Occipital lobe (tissue), 2 donors: Measurements from ENCODE around the genes STARD7 and FAM178B.

GRCh38 chr2:95859601-95860323 is 131.9 kb downstream of the ANKRD36C start:
- RAMPAGE, long total RNA = no peak

DNA sequence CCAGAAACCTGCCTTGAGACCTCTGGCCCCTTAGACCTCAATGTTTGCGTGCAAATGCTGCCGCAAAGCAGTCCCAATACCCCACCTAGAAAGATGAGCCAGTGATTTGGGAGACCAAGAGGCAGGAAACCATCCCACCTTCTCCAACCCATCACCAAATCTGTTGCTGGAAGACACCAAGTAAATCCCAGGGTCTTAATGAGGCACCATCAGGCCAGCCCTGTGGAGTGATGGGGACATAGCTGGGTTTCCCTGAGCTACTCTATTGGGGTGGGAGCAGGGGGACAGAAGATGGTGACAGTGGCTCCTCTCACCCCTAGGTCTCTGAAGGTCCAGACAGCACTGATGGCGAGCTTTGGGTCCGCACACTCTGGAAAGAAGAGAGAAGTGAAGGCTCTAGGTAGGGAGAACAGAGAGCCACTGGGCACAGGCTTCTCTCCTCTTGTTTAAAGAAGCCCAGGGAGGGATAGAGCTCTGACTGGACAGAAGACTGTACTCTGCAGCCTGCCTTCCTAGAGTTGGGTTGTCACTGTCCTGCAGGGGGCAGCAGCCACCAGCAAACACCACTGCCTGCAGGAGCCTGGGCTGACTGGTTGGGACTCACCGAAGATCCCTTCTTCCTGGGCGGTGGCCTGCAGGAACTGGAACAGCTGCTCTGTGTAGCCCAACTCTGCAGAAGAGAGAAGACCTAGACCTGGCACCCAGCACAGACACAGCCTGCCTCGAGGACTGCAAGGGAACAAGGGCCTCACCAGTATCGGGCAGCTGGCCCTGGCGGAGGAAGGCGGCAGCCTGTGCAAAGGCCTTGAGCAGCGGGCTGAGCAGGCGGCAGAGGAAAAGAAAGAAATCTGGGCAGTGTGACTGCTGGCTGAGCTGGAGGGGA is 12.1 kb downstream of the GPAT2 start:
- RAMPAGE, long total RNA = no peak

- RAMPAGE, long total RNA = no peak
These were observed 5.0 kb upstream of the ADRA2B start for GRCh38 chr2:96121452-96121651.

GRCh38 chr2:96143593-96144458 is 1.4 kb downstream of the DUSP2 start:
- RAMPAGE, long total RNA = no peak

- RAMPAGE, long total RNA = no peak
These were observed 11.7 kb upstream of the DUSP2 start for GRCh38 chr2:96156931-96157340.

GRCh38 chr2:96207734-96208891 is at the start of gene STARD7:
TSS of gene STARD7 (minus strand) at chr2:96208827.
- RAMPAGE, long total RNA = start-site peak on the minus strand at chr2:96208269-96208344, 446 and 366 reads in 2 replicates; start-site peak on the minus strand at chr2:96208781-96208872, 146 and 96 reads in 2 replicates

GRCh38 chr2:96246442-96247477 is 19.0 kb downstream of the TMEM127 start:
- RAMPAGE, long total RNA = no peak

- RAMPAGE, long total RNA = no peak
These were observed 1.7 kb downstream of the TMEM127 start for GRCh38 chr2:96263964-96264599.

- RAMPAGE, long total RNA = no peak
These were observed 9.5 kb upstream of the ITPRIPL1 start for GRCh38 chr2:96315606-96316126.

GRCh38 chr2:96343775-96344403 is 8.3 kb downstream of the NCAPH start:
- RAMPAGE, long total RNA = no peak

GRCh38 chr2:96359826-96360399 is 24.3 kb downstream of the NCAPH start:
- RAMPAGE, long total RNA = no peak

- RAMPAGE, long total RNA = no peak
These were observed 2.4 kb downstream of the ARID5A start for GRCh38 chr2:96539005-96539279.

- RAMPAGE, long total RNA = no peak
These were observed 43.1 kb downstream of the KANSL3 start for GRCh38 chr2:96594617-96595785.

DNA sequence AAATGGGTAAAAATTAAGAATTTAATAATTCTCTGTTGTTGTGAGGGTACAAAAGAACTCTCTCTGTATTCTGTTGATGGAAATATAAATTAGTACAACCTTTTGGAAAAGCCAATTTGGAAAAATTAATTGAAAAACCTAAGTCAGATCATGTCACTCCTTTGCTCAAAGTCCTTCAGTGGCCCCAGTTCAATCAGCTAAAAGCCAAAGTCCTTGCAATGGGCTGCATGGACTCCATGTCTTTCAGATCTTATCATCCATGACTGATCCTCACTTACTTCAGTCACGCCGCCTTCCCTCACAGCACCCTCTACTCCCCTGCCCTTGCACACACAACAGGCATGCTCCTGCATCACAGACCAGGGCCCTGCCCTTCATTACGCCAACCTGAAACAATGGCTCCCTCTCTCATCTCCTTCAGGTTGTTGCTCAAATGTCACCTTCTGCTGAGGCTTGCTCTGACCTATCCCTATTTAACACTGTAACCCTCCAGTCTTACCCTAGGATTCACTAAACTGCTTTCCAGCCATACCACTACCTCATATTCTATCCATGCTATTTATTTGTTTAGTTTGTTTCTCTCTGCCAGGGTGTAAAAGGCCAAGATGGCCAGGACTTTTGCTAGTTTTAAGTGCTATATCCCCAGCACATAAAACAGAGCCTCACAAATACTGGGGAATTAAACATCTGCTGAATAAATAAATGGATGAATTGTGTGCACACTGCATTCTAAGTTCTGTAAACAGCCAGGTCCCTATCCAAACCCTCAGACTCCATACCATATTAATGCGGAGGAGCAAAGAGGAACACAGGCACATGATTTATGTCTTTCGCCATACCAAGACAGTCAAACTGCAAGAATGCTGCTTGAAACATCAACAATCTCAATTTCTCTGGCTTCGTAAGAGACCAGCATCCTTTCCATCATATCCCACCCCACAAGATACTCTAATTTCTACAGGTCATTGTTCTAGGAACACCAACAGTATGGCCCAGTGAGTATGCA is 15.3 kb downstream of the KANSL3 start:
- RAMPAGE, long total RNA = no peak

DNA sequence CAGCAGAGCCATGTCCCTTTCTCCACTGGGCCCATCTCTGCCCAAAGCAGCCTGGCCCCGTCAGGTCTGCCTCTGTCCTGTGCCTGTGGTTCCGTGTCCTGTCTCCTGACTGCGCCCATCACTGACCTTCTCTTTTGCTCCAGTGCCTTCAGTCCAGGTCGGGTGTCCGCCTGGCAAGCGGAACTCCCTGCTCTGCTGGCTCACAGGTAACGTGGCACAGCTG is 15.2 kb upstream of the CNNM3 start:
- RAMPAGE, long total RNA = no peak

DNA sequence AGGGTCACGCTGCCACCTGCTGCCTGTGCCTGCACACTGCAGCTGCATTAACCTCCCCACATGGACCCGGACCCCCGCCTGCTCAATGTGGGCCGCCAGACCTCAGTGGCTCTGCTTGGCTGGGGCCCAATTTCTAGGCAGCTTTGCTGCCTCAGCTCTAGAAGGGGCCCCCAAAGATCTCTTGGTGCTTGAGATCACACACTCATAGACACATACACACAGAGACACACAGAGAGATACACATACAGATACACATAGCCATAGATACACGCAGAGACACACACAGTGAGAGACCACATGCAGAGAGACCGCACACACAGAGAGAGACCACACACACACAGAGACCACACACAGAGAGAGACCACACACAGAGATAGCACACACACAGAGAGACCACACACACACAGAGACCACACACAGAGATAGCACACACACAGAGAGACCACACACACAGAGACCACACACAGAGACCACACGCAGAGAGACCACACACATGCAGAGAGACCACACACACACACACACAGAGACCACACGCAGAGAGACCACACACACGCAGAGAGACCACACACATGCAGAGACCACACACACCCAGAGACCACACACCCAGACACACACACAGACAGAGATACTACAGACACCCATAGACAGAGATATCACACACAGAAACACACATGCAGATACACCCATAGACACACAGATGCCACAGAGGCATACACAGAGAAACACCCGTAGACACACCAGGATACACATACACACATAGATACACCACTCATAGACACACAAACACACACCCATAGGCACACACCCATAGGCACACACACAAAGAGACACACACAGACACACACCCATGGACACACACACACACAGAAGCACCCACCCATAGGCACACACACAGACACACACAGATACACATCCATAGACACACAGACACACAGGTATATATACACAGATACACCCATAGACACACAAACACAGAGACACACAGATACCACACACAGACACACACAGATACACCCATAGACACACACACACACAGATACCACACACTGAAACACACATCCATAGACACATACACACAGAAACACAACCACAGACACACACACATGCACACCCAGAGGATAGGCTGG is 14.6 kb upstream of the CNNM3 start:
- RAMPAGE, long total RNA = no peak

DNA sequence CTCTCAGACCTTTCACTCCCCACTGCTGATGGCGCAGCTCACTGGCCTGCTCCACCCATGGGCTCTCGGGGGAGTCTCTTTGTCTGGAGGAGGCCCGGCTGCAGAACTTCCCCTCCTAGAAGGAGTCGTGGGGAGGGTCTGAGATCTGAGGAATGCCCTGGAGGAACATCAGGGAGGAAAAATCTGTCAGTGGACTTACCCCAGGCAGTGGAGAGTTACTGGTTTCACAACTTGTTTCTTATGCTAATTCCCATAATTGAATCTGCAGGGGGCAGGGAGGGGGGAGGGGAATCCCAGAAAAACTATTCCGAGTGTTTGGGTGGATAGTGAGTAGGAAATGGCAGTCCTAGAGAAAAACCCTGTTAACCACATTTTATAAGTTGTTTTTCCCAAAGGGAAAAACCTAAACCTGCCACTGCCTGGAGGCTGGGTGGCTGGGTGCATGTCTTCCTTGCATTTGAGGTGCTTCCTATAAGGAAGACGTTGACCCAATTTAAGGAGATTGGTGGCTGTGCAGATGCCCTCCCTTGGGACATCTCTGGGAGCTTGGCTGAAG is 11.7 kb upstream of the SEMA4C start:
- RAMPAGE, long total RNA = no peak

- RAMPAGE, long total RNA = no peak
These were observed 14.4 kb upstream of the SEMA4C start for GRCh38 chr2:96884193-96884704.

DNA sequence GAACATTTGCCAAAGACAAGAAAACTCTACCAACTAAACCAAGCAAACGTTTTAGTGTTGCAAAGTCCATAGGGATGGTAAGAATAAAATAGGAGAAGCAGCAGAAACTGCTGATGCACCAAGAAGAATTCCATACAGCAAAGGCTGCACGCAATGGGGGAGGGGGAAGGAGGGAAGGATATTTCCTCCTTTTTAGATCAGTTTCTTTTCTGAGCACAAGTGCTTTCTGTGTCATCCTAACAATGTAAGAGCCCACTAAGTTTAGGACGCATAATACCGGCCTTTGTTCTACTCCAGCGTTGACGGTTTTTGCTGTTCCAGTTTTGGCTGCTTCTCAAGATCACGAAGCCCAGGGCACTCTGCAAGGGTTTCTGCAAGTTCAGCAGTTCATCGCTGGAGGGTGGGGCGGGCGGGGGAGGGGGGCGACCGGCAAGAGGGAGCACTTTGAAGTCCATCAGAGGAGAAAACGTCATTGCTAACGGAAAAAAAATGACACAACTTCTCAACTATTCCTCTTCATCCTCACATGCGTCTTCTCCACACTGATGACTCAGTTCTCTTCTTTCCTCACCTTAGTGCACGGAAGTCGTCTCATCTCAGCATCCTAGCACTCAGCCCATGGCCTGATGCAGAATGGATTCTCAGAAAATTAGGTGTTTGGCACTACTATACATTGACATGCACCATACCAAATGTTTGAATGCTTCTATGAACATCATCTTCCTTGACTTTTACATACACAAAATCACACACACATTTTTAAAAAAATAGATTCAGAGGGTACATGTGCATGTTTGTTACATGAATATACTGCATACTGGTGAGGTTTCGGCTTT is 8.6 kb downstream of the FAM178B start:
- RAMPAGE, long total RNA = no peak

- RAMPAGE, long total RNA = no peak
These were observed at the start of gene FAM178B for GRCh38 chr2:96986310-96986852. TSS of gene FAM178B (minus strand) at chr2:96986580.